ENCODE measurements around a stretch of chr9.

DNA sequence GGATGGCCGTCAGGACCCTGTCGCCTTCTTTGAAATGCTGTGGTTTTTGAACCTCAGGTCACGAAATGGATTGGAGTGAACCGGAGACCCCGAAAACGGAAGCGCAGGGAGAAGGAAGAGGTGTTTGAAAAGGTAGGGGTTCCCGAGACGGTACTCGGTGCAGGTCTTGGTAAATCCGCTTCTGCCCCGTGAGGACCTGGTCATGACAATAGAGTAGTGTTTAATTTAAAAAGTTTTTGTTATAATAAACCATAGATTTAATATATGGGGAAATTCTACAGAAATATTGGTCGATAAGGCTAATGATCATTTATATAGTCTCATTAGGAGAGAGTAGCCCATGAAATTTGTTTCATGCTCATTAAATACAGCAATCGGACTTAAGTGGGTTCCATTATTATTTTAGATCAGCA is 279.0 kb downstream of the AOPEP start:
- PRO-cap, result no peak

DNA sequence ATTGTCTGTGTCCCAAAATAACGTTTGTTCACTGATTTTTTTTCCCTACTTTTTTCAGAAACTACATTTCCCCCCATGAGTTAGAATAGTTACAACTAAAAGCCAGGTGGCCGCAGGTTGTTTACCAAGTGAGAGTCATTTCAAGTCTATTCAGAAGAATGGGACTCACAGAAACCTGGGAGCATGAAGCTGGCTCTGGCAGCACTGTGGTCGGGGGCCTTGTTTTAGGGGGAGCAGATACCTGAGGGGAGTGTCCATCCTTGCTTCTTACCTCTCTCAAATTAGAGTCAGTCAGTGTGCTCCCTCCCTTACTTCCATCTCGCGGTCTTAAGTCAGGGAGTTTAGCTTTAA is 259.9 kb downstream of the FANCC start:
- PRO-cap, result no peak

GRCh38 chr9:95083706-95083966 is 233.9 kb downstream of the FANCC start:
- PRO-cap, result no peak

GRCh38 chr9:95101963-95102471 is 215.5 kb downstream of the FANCC start:
- PRO-cap, result no peak

GRCh38 chr9:95127004-95127272 is 190.6 kb downstream of the FANCC start:
- PRO-cap, result no peak

GRCh38 chr9:95134177-95135016 is 183.1 kb downstream of the FANCC start:
- PRO-cap, result no peak

DNA sequence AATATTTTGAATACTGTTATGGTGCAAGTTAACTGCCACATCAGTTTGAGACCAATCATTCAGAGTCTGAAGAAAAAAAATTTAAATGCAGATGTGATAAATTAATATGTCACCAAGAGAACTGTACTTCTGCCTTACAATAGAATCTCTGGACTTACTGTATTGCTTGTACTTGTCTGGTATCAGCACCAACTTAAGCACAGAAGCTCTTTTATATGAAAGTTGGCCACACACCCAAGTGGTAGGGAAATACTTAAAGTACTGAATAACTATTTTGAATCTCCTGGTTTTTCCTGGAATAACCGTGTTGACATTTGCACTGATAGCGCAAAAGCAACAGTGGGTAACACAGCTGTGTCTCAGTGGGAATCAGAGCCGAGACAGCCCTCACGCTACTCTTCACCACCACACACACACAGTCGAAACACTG is 169.8 kb downstream of the FANCC start:
- PRO-cap, result no peak

GRCh38 chr9:95269892-95270258 is 47.6 kb downstream of the FANCC start:
- PRO-cap, result no peak

GRCh38 chr9:95349571-95350261 is 32.2 kb upstream of the FANCC start:
- PRO-cap, result no peak

DNA sequence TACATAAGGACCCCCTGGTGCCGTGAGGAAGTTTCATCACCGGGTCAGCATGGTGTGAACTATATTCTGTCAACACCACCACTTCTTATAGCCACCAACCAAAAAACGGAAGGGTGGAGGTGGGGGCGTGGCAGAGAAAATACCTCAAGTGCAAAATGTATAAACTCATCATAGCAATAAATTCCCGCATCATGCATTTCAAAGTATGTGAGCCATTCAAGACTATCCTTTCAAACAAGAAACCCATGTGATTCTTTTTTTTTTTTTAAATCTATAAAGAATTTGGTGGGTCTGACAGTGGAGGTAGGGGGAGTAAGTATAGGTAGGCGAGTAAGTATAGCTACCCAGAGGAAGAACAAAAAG is 13.9 kb downstream of the PTCH1 start:
- PRO-cap, result no peak

DNA sequence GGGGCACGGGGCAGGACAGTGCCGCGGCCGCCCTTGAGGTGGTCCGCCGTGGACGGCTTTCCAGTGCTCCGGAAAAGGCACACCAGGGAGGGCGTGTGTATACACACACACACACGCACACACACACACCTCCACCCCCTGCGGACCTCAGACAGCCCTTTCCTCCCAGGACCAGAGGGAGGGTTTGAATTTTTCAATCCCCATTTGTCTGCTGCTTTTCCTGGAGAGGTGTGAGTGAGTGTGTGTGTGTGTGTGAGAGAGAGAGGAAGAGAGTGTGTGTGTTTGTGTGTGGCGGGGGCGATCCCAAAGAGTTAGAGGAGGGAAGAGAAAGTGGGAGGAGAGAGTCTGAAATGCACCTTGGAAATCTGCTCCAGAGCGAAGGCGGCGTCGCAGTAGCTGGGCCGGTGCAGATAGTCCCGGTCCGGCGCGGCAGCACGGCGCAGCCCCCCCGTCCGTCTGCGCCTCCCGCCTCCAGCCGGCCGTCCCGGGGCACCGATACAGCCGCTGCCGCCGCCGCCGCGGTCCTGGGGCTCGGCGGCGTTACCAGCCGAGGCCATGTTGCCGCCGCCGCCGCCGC is 1.2 kb downstream of the PTCH1 start:
- PRO-cap, result bidirectional peak, plus-strand start at position 373 of the sequence, minus-strand start at position 383 of the sequence

DNA sequence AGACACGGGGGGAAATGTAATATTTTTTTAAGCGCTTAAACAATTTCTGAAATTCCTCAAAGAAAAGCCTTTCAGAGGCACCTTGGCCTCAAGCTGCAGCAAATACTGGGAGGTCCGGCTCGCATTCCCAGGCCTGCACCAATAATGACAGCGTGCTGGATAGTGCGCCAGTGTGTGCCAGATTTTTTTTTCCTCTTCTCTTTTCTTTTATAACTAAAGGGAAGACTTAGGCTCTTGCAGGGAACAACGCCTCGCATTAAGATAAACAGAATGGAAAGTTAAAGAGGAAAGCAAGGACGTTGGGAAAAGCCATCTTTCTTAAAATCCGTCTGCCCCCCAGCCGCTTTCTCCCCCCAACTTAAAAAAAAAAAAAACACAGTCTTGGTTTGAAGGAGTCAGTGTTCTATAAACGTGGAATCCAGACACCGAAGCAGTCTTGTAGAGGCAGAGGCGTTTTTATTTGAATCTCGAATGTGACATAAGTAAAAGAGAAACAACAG is 627 bp upstream of the PTCH1 start:
- PRO-cap, result no peak

GRCh38 chr9:95710994-95711340 is 164.5 kb upstream of the ERCC6L2 start:
- PRO-cap, result no peak

- PRO-cap, result no peak
Observed at GRCh38 chr9:95815253-95815699, 60.2 kb upstream of the ERCC6L2 start.

DNA sequence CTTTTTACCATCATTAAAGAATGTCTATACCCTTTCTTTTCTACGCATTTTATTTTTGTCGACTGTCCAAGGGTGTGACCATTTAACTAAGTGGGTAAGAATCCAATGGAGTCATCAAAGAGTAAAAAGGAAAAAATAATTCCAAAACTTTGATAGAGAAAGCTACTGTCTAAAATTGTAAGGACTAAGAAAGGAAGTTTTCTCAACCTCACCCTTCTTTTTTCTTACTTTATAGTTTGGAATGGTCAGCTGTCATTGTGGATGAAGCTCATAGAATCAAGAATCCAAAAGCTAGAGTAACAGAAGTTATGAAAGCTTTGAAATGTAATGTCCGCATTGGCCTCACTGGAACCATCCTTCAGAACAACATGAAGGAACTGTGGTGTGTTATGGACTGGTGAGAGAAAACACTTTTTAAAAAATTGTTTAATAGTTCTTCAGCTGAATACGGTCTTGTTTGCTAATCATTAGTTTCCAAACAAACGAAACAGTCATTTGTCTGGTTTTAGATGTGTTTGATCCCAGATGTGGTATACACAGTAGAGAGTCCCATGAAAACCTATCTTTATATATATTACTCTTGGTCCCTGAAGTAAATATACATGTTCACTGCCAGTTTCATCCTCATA is 40.1 kb downstream of the ERCC6L2 start:
- PRO-cap, result no peak

- PRO-cap, result no peak
Observed at GRCh38 chr9:95960766-95961350, 85.4 kb downstream of the ERCC6L2 start.

DNA sequence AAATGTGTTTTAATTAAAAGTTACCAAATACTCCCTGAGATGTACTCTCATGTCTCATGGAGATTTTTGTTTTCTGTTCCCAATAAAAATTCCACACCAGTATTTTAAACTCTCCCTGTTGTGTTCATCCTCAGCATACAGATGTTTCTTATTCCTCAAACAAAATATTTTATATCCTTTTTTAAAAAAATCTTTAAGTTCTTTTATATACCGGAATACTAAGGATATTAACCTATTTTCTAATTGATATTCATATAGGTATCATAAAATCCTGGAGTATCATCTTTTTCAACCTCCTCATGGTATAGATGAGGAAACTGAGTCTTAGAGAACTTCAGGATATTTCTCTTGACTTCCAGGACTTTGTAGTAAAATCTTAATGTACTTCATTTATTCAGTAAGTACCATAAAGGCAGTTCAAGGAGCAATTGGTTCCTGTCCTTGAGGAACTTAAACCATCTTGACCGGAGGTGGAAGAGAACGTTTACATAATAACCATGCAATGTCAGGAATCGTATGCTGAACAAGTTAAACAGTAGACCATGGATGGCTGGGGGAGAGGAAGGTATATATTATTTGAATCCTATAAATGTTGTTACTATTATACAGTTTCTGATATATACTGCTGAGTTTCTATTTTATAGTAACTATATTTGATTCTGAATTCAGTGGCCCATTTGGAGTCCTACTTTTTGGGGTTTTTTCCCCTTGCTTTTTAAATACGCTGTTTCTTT is 91.7 kb downstream of the ERCC6L2 start:
- PRO-cap, result no peak

GRCh38 chr9:96061160-96062097 is 185.9 kb downstream of the ERCC6L2 start:
- PRO-cap, result no peak

DNA sequence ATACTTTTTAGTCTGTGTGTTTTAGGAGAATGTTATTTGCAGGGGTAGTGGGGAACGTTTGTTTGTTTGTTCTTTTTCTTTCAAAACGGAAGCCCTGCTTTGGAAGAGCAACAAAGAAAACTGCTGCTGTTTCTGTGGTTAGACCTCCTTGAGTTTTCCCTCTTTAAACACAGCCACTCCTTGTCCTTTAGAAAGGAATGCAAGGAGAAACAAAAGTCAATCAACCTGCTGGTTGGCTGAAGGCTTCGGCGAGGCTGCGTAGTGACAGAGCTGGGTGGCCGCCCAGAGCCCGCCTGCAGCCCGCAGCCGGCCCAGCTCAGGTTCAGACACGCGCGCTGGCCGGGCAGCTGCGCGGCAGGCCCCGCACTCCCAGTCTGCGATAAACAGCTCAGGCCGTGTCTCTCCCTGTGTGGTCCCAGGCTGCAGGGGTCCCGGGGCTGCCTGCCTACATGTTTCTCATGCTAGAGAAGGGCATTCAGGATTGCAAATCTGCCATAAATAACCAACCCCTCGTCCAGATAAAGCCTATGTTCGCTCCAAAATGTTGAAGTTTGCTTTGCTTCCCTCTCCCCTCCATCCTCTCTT is 115.4 kb downstream of the HSD17B3 start:
- PRO-cap, result no peak

DNA sequence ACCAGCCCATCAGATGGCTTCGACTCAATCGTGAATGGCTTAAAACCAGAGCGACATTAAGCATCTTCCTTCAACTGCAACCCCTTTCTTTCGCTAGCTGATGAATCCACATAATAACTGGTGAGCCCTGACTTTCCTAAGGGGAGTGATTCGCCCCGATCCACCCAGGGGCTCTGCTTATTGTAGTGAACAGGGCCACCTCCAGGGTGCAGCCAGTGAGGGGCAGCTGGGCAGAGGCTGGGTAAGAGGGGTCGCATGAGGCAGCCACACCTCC is 38.0 kb downstream of the SLC35D2 start:
- PRO-cap, result no peak